Cardiac septum (tissue), 1 donor: ENCODE measurements around the genes WDR6 and CCDC71.

- PRO-cap, result no peak
These were observed 11.9 kb upstream of the UCN2 start for GRCh38 chr3:48575340-48576096.

GRCh38 chr3:48596950-48597699 lies 2.0 kb upstream of the COL7A1 start:
- PRO-cap, result no peak

DNA sequence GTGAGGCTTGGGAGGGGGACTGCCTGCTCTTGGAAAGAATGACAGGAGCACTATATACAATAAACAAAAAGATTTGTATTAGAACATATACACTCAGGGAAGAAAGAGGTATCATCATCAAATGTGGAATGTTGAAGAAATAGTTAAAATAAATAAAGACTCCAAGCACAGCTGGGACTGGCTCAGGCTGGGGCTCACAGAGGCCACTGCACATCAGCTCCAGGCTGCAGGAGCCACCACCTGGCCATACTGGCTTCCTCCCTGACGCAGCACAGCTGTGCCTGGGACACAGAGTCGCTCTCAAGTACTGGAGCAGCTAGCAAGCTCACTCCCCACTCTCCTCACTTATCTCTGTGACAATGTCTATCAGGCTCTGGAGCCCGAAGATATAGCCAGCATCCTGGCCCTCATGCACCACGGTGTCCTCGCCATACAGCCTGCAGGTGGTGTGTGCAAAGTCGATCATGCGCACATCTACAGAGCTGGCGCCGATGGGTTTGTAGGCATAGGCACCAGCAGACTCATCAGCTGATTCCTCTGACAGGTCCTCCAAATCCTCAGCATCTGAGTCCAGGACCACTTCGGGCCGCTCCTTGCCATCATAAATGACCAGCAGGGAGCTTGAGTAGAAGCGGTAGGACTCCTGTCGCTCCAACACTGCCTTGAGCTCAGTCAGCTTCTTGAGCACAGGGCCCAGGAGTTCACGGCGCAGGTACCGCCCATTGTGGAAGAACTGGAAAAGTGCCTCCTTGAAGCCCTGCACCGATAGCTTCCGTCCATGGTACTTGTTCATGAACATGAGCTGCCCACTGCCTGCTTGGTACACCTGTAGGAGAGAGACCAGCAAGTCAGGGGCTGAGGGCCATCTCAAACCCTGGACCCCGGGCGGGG lies 2.5 kb upstream of the NCKIPSD start:
- PRO-cap, result no peak

GRCh38 chr3:48688839-48689638 lies 3.3 kb upstream of the NCKIPSD start:
- PRO-cap, result no peak

- PRO-cap, result no peak
These were observed 14.6 kb downstream of the IP6K2 start for GRCh38 chr3:48702310-48702939.

- PRO-cap, result no peak
These were observed 1.9 kb downstream of the IP6K2 start for GRCh38 chr3:48715051-48715642.

DNA sequence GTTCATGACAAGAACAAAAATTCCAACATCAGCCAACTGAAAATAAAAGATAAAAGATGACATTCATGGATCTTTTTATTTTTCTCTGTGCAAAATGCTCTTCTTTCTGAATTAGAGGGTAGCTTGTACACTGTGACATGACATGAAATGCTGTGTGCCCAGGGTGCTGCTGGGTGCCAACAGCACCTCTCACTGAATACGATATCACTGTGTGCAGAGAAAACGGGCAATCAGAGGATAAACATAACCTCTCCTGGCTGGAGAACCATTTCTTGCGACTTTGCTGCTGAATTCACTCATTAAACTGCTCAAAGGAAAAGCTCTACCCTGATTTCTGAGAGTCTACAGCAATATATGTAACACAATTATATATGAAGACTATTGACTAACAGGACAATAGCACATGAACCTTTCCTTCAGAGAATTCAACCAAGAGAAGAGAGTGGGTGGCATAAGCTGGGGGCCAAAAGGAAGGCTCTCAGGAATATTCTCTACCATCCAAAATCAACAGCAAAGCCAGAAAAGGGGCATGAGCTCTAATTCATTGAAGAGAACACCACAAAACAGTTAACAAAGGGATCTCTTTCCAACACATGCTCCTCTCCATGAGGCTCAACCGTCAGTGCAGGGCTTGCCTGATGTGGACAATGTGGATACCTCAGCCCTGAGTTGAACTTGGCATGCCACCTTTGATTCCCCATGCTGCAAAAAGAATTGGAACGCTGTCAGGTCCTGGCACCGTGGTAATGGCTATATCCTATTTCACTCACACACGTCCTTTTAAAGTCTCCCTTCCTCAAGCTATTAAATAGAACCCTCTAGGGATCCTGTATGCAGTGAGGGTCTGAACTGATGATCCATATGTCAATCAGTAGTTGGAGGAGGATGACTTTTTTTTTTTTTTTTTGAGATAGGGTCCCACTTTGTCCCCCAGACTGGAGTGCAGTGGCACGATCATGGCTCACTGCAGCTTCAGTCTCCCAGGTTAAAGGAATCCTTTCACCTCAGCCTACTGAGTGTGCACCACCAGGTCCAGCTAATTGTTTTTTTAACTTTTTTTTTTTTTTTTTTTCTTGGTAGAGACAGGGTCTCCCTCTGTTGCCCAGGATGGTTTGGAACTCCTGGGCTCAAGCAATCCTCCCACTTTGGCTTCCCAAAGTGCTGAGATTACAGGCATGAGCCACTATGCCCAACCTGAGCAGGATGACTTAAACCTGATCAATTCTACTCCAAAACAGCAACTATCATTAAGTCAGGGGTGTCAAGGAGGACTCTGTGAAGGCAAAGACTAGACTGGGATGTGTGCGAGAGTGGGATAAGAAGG lies 30.7 kb upstream of the IP6K2 start:
- PRO-cap, result no peak

DNA sequence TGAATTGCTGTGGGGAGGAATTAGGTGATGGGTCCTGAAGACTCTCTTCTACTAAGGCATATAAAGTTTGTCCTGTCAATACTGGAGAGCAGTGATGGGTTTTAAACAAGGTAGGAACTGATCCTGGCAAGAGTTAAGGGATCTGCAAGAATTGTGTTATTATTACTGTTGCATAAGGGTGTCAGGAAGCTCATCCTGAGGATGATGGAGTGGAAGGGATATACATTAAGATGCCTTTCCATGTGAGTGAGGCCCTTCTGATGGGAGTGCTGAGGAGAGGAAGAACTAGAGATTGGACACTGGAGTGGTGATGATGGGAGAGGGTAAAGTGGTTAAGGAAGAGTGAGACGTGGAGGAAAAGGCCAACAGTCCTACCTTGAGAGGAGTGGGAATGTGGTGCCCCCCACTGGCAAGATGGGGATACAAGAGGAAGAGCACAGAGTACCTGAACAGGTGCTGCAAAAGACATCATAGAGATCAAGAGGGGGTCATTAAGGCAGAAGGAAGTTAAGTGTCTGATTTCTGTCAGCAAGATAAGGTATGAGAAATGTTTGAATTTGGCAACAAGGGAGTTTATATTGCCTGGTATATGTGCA lies 33.8 kb downstream of the ARIH2 start:
- PRO-cap, result no peak

DNA sequence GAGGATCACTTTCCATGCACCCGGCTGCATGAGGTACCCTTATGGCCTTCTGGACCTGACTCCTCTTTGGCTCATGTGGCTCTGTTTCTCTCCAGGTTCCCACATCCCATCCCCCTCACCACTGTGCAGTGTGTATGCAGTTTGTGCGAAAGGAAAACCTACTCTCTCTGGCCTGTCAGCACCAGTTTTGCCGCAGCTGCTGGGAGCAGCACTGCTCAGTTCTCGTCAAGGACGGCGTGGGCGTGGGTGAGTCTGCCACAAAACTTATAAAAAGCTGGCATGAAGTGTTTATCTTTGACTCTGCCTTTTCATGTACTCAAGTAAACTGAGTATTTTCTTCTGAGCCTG lies 23.0 kb upstream of the P4HTM start:
- PRO-cap, result no peak

GRCh38 chr3:49007231-49008346 lies at the start of gene WDR6:
Gene WDR6 (plus strand): TSS chr3:49007391.
- PRO-cap, result bidirectional peak, plus-strand start at chr3:49007425, minus-strand start at chr3:49007207; bidirectional peak, plus-strand start at chr3:49008046, minus-strand start at chr3:49007847

- PRO-cap, result no peak
These were observed 3.4 kb downstream of the NDUFAF3 start for GRCh38 chr3:49025238-49025809.

DNA sequence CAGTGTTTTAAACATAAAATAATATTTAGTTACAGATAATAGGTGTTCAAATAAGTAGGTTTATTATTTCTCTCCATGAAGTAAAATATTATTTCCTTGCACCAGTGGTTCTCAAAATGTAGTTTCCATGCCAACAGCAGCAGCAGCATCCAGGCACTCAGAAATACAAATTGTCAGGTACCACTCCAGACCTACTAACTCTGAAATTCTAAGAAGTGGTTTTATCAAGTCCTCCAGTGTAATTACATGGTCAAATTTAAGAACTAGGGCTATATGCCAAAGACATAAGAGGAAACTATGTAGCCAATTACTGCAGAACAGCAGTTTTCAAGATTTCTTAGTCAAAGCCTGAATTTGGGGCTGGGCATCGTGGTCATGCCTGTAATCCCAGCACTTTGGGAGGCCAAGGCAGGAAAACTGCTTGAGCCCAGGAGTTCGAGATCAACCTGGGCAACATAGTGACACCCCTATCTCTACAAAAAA lies 30.7 kb downstream of the QRICH1 start:
- PRO-cap, result no peak

GRCh38 chr3:49108057-49108525 lies 3.5 kb upstream of the QARS1 start:
- PRO-cap, result no peak

DNA sequence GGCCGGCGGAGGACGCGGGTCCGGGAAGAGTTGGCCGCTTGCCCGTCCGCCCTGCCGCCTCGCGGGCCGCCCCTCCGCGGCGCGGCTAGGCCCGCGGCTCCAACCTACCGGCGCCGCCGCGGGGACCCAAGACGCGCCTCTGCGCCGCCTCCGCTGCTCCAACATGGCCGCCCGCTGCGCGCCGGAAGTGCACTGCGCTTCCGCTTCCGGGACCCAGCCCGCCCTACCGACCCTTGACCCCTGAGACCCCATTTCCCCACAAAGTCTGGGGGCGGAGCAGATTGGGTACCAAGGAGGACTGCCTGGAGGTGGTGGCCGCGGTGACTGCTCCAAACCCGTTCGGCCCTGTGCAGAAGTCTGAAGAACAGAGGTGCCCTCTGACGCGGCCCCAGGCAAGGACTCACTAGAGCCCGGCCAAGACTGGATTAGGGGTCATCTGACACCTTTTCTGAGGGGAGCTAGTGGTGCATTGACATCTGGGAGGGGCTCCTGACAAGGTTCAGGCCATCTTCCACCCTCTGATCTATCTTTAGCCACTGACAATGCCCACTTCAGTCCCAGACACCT lies at the start of gene CCDC71:
CCDC71 (minus strand) TSS at position 173 of the 567 bp plus-strand sequence.
- PRO-cap, result bidirectional peak, plus-strand start at position 251 of the sequence, minus-strand start at position 165 of the sequence

DNA sequence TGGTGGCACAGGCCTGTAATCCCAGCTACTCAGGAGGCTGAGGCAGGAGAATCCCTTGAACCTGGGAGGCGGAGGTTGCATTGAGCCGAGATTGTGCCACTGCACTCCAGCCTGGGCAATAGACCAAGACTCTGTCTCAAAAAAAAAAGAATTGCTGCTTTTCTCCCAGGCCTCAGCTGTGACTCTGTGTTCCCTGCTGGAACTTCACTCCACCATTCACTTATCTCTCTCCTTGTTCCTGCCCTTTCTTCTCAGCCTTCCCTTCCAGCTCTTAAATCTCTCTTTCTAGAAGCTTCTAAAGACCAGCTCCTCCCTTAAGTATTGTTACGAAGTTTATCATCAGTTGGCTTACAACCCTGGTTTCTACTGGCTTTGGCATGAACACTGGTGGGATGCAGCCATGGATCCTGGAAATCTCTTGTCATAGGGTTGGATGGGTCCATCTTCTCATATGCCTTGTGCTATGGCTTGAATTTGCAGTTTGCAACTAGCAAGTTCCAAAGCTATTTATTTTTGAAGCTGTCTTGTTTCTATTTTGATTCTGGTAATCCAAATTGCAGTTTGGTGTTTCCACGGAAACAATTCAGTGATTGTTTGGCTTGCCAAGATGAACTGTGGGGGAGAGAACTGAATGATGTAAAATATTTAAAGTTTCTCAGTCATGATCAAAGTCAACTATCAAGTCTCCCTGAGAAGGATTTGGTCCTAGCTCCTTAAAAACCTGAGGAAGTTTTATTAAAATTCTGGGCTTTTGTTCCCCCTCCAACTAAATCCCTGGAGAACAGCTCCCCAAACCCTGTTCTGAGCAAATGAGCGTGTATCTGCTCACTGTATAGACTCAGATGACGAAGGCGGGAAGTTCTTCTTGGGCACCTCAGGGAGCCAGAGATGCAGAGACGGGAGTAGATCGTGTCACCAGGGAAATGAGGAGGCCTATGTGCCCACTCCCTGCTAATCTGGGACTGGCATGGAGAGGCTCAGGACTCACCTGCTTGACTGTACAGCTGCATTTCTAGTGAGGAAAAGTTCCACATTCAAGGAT lies 10.3 kb downstream of the C3orf62 start:
- PRO-cap, result no peak

GRCh38 chr3:49279236-49279890 lies 2.3 kb upstream of the C3orf62 start:
- PRO-cap, result bidirectional peak, plus-strand start at chr3:49279630, minus-strand start at chr3:49279560

DNA sequence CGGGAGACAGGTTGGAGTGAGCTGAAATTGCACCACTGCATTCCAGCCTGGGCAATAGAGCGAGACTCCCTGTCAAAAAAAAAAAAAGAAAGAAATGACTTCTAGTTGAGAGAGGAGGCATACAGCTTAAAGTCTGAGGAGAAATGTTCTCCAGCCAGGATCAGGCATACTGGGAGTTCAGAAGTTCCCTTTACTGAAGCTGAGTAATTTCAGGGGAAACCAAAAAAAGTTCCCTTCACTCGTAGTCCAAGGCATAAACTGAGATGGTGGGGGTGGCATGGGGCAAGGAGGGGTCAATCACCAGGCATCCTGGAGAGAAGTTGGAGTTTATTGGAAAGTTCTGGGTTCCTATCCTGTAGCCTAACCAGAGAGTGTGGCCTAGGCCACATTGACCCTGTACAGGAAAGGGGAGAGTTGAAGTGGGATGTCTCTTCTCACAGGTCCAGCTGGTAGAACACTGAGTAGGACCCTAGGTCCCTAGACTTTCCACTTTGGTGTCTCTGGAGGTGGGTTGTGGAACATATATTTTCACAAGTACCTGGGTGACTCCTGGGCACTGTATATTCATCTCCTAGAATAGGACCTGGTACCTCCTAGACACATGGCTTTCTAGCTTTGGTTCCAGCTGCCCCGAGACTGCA lies 5.8 kb downstream of the GPX1 start:
- PRO-cap, result unidirectional peak, minus-strand start at position 171 of the sequence

GRCh38 chr3:49448980-49449411 lies 19.9 kb upstream of the NICN1 start:
- PRO-cap, result no peak

DNA sequence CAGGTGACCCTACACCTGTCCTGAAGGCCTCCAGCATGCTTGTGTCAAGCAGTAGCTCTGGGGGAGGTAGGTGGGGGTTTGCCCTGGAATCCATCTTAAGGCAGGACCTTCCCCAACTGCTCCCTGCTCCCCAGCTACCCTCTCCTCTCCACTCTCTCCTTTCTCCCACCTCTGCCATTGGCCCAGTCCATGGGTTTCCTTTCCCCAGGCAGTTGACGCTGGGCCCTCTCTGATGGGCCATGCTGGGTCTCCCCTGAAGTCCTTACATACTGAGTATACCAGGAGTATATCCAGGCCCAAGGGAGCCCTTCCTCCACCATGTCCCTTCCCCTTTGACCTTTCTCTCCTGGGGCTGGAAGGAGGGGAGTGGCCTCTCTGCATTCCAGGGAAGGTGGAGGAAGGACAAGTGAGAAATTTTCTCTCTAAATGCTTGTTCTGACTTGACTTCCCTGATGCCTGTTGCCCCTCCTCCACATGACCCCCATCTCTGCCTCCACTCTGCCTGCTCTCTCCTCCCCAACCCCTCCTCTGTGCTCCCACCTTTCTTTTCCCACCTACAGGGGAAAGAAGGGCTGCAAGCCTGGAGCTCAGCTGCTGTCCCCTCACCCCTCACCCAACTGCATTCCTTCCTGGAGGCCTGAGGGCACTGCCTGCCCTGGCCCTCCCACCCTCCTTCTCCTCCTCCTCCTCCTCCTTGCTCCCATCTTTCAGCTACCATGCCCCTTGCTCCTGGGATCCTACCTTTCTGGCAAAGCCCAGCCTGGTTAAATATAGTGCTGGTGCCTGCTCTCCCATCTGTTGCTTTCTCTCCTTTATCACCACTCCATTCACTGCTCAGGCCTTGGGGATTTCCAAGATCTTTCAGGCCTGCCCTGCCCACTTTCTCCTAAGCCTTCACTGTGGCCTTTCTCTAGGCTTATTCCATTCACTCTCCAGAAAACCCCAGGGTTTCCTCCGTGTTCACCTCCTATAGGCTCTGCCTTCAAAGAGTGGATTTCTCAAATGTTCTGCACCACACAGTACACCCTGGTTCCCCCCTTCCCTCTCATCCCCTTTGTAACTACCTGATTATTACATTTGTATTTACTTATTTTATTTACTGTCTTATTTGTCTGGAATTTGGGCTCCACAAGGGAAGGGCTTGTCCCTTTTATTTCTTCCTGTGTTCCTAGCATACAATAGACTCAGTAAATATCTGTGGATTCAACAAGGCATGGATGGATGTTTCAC lies 8.5 kb upstream of the DAG1 start:
- PRO-cap, result no peak

DNA sequence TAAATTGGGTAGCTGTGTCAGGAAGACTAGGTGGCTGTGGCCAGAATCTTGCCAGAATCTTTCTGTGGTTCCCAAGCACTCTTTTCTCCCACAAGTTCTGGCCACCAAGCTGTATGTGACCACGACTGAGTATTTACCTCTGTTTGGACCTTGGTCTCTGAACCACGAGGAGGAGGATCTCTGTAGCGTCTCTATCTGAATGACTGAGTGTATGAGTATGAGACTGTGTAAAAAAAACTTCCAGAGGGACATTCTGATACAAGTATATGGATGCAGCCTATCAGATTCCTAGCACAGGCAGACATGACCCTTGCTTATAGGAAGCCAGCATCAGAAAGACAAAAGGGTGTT lies 30.6 kb downstream of the DAG1 start:
- PRO-cap, result no peak